Liver (tissue), 9 donors: ENCODE data around the genes AGXT and ANO7.

GRCh38 chr2:240781783-240782426, 38.1 kb downstream of the KIF1A start:
- PRO-cap, 5 experiments = no peak in any of the 5 experiments
- RAMPAGE, long total RNA, 2 experiments = no peak in any of the 2 experiments
- RRBS = 95% methylated on average over 11 of the region's 56 CpGs

DNA sequence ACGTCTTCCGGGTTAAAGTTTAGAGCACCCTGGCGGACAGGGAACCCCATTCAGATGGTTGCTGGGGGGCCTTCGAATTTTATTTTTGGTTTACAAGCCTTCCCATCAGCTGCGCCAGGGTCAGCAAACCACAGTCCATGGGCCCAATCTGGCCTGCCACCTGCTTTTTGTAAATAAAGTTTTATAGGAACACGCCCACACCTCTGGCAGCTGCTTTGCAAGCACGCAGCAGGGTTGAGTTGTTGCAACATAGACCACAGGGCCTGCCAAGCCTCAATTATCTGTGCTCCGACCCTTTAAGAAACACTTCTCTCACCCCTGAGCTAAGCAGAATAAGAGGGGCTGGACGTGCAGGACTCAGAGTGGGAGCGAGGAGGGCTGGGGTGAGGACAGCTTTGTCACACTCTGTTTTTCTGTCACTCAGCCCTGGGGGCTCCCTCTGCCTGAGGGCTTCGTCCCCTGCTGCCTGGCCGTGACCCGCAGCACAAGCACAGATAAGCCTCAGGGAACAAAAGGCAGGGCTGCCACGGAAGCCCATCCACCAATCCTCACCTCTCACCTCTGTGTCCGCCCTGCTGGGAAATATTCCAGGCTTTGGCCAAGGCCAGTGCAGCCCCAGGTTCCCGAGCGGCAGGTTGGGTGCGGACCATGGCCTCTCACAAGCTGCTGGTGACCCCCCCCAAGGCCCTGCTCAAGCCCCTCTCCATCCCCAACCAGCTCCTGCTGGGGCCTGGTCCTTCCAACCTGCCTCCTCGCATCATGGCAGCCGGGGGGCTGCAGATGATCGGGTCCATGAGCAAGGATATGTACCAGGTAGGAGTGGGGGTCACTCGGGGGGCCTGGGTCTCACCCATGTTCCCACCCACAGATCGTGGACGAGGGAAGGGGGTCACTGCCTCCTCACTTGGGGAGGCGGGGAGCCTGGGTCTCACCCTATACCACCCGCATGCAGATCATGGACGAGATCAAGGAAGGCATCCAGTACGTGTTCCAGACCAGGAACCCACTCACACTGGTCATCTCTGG, at the start of gene AGXT:
Gene AGXT (plus strand): TSS at position 607 of the 1,026 bp plus-strand sequence.
- PRO-cap, 5 experiments = peak in 5 of 5 experiments; most common plus-strand start position 618 of the sequence (in 4); most common minus-strand start position 468 of the sequence (in 4)
- RAMPAGE, long total RNA, 2 experiments = start-site peak on the plus strand in 2 of 2 experiments, centred at positions 526 to 623 of the sequence, 884 to 4,314 reads per replicate
- RRBS = no CpG with 5 or more reads among the region's 28 CpGs

DNA sequence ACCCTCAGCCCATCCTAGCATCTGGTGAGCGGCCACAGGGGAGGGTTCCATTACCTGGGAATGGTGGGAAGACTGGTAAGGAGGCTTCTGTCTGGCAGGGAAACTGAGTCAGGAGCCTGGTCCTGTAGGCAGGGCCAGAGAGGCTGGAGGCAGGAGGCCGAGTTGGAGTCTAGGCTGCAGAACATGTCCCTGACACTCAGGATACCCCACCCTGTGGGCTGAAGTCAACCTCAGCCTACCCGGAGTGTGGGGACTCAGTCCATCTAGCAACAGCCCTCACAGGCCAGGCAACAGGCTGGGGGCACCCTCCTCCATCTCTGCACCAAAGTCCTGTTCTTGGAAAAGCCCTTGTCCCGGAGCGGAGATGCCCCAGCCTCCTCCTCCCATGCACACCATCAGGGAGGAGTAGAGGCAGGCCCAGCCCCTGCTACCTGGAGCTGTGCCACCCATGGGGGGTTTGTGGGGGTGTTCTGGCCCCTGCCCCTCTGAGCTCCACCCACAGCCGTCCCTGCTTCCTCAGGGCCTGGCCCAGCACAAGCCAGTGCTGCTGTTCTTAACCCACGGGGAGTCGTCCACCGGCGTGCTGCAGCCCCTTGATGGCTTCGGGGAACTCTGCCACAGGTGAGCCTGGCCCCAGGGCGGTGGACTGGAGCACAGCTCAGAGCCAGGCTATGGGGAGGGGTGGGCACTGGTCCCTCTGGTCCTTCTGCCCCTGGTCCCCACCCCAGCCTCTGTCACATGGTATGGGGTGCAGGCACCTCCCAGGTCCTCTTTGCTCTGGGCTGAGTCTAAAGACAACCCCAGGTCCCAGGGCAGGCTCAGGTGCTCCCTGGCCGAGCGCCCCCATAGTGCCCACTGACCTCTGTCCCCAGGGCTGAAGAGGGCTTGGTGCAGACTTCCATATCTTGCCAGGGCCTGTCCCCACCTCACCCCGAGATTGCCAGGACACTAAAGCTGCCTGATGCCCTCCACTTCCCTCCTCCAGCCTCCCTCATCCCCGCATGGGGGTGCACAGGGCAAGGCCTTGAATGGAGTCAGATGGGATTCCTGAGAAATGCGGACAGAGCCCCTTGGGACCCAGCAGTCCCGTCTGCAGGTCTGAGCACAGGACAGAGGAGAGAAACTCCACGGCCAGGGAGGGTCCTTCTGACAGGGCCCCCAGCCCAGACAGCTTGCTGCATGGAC, 2.6 kb downstream of the AGXT start:
- PRO-cap, 5 experiments = peak in 2 of 5 experiments; most common plus-strand start position 541 of the sequence (in 2); most common minus-strand start position 324 of the sequence (in 2)
- RAMPAGE, long total RNA, 2 experiments = start-site peak on the plus strand in 1 of 2 experiments, centred at position 528 of the sequence, 358 reads per replicate
- RRBS = 28% methylated on average over 2 of the region's 19 CpGs

GRCh38 chr2:240880199-240880490, 11.5 kb downstream of the AGXT start:
- PRO-cap, 5 experiments = no peak in any of the 5 experiments
- RAMPAGE, long total RNA, 2 experiments = no peak in any of the 2 experiments
- RRBS = no CpG with 5 or more reads among the region's 7 CpGs

- PRO-cap, 5 experiments = peak in 1 of 5 experiments; most common minus-strand start chr2:240999177 (in 1)
- RAMPAGE, long total RNA, 2 experiments = no peak in any of the 2 experiments
- RRBS = 3% methylated on average over 30 of the region's 80 CpGs
These were observed 593 bp downstream of the SNED1 start for GRCh38 chr2:240998905-240999517.

DNA sequence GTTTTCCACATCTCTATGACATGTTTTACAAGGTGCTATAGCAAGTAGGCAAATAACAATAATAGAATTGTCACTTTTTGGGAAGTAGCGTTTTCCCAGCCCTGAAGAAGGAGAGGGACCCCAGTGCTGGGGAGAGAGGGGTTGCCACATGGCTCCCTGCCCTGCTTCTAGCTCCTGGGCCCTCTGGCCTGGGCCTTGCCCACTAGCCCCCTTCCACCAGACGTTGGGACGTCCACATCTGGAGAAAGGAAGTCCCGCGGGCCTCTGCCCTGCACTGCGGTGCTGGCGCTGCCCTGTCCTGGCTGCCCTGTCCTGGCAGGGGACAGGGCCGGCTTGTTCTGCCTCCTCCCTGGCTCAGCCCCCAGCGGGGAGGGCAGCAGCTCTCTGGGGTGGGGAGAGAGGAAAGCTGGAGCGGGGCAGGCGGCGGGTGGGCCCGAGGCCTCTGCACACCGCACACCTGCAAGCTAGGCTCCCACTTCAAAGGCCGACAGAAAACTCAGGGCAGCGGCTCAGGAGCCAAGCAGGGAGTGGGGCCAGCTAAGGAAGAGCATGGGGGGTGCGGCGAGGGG, 13.2 kb downstream of the SNED1 start:
- PRO-cap, 5 experiments = no peak in any of the 5 experiments
- RAMPAGE, long total RNA, 2 experiments = no peak in any of the 2 experiments
- RRBS = no CpG with 5 or more reads among the region's 18 CpGs

- PRO-cap, 5 experiments = peak in 1 of 5 experiments; most common plus-strand start chr2:241073726 (in 1)
- RAMPAGE, long total RNA, 2 experiments = no peak in any of the 2 experiments
- RRBS = no CpG with 5 or more reads among the region's 12 CpGs
These were observed 28.6 kb downstream of the MTERF4 start for GRCh38 chr2:241073467-241073996.

- PRO-cap, 5 experiments = no peak in any of the 5 experiments
- RAMPAGE, long total RNA, 2 experiments = no peak in any of the 2 experiments
- RRBS = no CpG with 5 or more reads among the region's 6 CpGs
These were observed 6.9 kb downstream of the MTERF4 start for GRCh38 chr2:241095049-241095654.

- PRO-cap, 5 experiments = no peak in any of the 5 experiments
- RAMPAGE, long total RNA, 2 experiments = no peak in any of the 2 experiments
- RRBS = no CpG with 5 or more reads among the region's 10 CpGs
These were observed 6.9 kb upstream of the MTERF4 start for GRCh38 chr2:241109007-241109418.

- PRO-cap, 5 experiments = no peak in any of the 5 experiments
- RAMPAGE, long total RNA, 2 experiments = no peak in any of the 2 experiments
- RRBS = no CpG with 5 or more reads among the region's 33 CpGs
These were observed 10.4 kb upstream of the MTERF4 start for GRCh38 chr2:241112023-241113343.

- PRO-cap, 5 experiments = no peak in any of the 5 experiments
- RAMPAGE, long total RNA, 2 experiments = no peak in any of the 2 experiments
- RRBS = no CpG with 5 or more reads among the region's 2 CpGs
These were observed 983 bp downstream of the PASK start for GRCh38 chr2:241148305-241148673.

GRCh38 chr2:241161478-241161851, 11.2 kb downstream of the PPP1R7 start:
- PRO-cap, 5 experiments = no peak in any of the 5 experiments
- RAMPAGE, long total RNA, 2 experiments = no peak in any of the 2 experiments
- RRBS = no CpG with 5 or more reads among the region's 6 CpGs

DNA sequence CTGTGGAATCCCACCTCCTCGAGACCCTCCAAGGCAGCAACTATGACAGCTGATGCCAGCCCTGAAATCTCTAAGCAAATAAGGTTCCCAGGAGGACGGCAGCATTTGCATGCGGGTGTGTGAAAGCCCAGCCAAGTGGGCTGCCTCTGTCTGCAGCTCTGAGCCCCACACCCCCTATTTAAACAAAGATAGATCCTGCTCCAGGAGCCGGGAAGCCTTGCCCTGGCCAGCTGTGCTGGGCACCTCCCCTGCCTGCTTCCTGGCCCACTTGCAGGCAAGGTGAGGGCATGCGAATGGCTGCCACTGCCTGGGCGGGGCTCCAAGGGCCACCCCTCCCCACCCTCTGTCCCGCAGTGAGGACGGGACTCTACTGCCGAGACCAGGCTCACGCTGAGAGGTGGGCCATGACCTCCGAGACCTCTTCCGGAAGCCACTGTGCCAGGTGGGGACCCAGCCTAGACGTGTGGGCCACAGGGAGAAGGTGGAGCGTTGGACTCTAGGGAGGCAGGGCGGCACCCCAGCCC, at the start of gene ANO7:
Gene ANO7 (plus strand): TSS at position 353 of the 524 bp plus-strand sequence.
- PRO-cap, 5 experiments = no peak in any of the 5 experiments
- RAMPAGE, long total RNA, 2 experiments = no peak in any of the 2 experiments
- RRBS = 76% methylated on average over 2 of the region's 15 CpGs

- PRO-cap, 5 experiments = no peak in any of the 5 experiments
- RAMPAGE, long total RNA, 2 experiments = no peak in any of the 2 experiments
- RRBS = no CpG with 5 or more reads among the region's 32 CpGs
These were observed 51.2 kb downstream of the ANO7 start for GRCh38 chr2:241239482-241240225.

- PRO-cap, 5 experiments = no peak in any of the 5 experiments
- RAMPAGE, long total RNA, 2 experiments = no peak in any of the 2 experiments
- RRBS = no CpG with 5 or more reads among the region's 11 CpGs
These were observed 59.4 kb downstream of the HDLBP start for GRCh38 chr2:241256088-241256531.

GRCh38 chr2:241309720-241310189, 5.7 kb downstream of the HDLBP start:
- PRO-cap, 5 experiments = no peak in any of the 5 experiments
- RAMPAGE, long total RNA, 2 experiments = no peak in any of the 2 experiments
- RRBS = no CpG with 5 or more reads among the region's 1 CpG

DNA sequence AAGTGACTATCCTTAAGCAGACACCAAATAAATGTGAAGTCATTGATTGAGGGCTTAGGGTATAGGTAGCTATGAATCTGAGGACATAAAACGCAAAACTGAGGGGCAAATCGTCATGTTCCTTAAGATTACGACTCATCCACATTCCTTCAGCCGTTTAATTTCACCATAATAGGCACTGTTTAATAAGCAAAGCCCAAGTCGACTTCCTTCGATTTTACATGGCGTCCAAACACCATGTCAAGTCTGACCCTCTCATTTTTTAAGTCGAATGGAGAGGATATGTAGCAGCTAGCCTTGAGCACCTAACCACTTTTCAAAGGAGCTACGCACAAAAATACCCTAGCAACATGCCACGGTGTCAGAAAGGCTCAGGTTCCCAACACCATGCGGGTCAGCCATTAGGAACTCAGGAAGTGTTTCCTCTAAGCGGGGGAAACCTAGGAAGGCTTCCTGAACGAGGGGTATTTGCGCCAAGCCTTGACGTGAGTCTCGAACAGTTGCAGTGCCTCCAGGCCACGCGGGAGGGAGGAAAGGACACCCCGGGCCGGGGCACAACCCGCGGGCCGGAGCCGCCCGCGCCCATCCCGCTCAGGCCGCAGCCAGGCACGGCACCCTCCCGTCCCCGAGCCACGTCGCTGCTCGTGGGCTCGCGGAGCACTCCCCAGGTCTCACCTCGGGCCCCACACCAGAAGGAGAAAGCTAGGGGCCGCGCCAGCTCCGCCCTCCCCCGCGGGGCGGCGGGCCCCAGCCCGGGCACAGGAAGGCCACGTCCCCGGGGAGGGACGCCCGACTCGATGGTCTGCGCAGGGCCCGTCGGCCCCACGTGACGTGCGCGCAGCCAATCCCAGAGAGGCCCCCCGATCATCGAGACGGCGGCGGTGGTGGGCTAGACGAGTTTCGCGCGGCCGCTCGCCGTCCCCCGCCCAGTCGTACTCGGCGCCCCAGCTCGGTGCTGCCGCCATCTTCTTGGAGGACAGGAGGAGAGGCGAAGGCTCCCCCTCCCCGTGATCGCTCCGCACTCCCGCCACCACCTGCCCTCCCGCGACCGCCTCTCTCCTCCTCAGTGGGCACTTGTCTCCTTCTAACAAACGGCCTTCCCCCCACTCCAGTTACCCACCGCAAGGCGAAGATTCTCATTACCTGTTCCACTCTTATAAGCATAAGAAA, 660 bp downstream of the HDLBP start:
- PRO-cap, 5 experiments = peak in 5 of 5 experiments; most common plus-strand start position 870 of the sequence (in 4); most common minus-strand start position 769 of the sequence (in 4)
- RAMPAGE, long total RNA, 2 experiments = start-site peak on the minus strand in 2 of 2 experiments, centred at positions 755 to 769 of the sequence, 241 to 1,200 reads per replicate
- RRBS = no CpG with 5 or more reads among the region's 86 CpGs

DNA sequence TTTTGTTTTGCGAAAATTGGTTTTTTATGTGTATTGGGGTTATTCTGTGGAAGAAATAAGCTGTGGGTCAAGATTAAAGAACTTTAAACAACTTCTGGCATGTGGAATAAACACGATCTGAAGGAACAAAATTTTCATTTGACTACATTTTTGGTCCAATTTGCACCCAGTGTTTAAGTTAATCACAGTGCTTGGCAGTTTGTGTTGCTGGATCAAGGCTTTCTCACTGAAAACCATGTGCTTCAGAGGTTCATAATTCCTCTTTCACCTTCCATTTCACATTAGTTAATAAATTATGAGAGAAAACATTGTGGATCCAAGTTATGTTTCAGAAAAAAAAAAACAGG, 2.0 kb downstream of the SEPTIN2 start:
- PRO-cap, 5 experiments = peak in 2 of 5 experiments; most common minus-strand start position 228 of the sequence (in 2)
- RAMPAGE, long total RNA, 2 experiments = no peak in any of the 2 experiments
- RRBS = no CpG with 5 or more reads among the region's 2 CpGs

DNA sequence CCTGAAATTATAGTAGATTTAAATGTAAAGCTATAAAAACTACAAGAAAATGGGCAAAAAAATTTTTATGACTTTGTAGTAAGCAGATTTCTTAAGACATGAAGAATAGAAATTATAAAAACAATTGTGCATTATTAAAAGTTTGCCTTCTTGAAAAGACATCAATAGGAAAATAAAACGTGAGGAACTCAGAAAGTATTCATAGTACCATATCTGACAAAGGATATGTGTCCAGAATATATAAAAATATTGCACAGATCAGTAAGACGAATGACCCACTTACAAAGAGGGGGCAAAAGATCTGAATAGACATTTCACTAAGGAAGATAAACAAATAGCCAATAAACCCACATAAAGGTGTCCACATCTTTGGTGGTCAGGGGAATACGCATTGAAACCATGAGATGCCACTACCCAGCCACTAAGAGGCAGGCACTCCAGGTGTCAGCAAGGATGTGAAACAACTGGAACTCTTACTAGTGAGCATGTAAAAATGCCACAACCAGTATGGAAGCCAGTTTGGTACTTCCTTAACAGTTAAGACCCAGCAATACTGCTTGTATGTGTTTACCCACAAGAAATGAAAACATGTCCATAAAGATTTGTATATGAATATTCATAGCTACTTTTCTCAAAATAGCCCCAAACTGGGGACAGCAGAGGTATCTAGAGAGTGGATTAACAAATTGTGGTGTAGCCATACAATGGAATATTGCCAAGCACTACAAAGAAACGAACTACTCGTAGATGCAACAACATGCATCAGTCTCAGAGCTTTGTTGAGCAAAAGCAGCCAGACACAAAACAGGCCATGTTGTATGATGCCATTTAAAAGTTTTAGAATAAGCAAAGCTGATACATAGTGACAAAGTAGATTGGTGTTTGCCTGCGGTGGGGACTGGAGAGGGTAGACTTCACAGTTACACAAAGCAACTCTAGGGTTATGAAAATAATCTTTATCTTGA, 16.6 kb downstream of the SEPTIN2 start:
- PRO-cap, 5 experiments = no peak in any of the 5 experiments
- RAMPAGE, long total RNA, 2 experiments = no peak in any of the 2 experiments
- RRBS = no CpG with 5 or more reads among the region's 6 CpGs

- PRO-cap, 5 experiments = no peak in any of the 5 experiments
- RAMPAGE, long total RNA, 2 experiments = no peak in any of the 2 experiments
- RRBS = 1% methylated on average over 23 of the region's 66 CpGs
These were observed 495 bp downstream of the ATG4B start for GRCh38 chr2:241637799-241638577.